Endothelial cell of umbilical vein (primary cell): ENCODE data around the genes GPRC5C, CD300LF, HID1 and MRPS7.

GRCh38 chr17:74431893-74432735 lies at the start of gene GPRC5C:
Gene GPRC5C, plus strand, starts transcription at chr17:74432088.
- PRO-cap, result no peak
CAGE:
- cytosol, long polyA minus RNA, result no peak
- cytosol, long polyA plus RNA, result no peak
- long polyA plus RNA, result no peak
- nucleus, long polyA minus RNA, result no peak
- nucleus, long polyA plus RNA, result no peak

DNA sequence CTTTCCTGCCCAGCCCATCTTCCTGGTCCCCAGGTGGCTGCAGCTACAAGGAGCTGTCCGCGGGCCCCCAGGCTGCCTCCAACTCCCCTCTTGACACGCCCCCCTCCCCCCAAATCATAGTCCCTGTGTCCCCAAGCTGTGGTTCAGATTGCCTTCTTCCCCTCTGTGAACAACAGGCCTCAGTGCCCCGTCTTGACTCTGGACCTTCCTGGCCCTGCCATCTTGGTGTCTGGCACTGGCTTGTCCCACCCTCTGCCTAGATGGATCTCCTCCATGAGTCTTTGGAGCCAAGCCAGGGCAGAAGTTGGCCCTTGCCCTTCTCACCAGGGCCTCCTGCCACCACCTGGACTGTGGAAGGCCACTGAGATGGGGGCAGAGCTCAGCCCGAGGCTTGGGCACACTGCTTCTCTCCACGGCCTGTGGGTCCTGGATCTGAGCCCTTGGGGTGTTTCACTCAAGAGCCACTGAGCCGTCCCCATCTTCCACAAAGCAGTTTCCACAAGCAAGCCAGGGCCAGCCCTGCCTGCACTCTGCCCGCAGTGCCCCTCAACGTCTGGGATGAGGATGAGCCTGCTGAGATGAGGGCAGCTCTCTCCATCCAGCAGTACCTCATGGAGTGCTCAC lies 16.8 kb upstream of the CD300A start:
- PRO-cap, result no peak
CAGE:
- cytosol, long polyA minus RNA, result no peak
- cytosol, long polyA plus RNA, result no peak
- long polyA plus RNA, result no peak
- nucleus, long polyA minus RNA, result no peak
- nucleus, long polyA plus RNA, result no peak

- PRO-cap, result no peak
CAGE:
- cytosol, long polyA minus RNA, result no peak
- cytosol, long polyA plus RNA, result no peak
- long polyA plus RNA, result no peak
- nucleus, long polyA minus RNA, result no peak
- nucleus, long polyA plus RNA, result no peak
These were observed 9.5 kb downstream of the CD300LB start for GRCh38 chr17:74521684-74522241.

DNA sequence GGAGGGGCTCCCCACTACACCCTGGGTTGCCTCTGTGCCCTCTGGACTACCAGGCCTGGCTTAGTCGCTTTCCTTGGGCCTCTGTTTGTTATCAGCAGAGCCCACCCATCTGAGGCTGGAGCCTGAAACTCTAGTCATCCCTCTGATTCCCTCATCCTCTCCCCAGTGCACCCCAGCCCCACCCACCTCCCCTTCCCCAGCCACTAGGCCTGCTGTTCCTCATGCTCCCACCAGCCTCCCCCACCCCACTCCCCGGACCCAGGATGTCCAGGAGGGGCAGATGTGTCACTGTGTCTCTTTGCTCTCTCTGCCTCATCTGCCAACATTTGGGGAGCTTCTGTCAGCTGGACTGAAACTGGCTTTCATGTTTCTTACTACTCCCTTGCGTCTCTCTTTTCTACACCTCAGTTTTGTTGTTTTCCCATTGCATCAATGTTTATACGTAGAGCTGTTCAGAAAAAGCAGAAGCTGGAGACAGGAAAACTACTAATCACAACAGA lies 17.9 kb upstream of the CD300E start:
- PRO-cap, result no peak
CAGE:
- cytosol, long polyA minus RNA, result no peak
- cytosol, long polyA plus RNA, result no peak
- long polyA plus RNA, result no peak
- nucleus, long polyA minus RNA, result no peak
- nucleus, long polyA plus RNA, result no peak

DNA sequence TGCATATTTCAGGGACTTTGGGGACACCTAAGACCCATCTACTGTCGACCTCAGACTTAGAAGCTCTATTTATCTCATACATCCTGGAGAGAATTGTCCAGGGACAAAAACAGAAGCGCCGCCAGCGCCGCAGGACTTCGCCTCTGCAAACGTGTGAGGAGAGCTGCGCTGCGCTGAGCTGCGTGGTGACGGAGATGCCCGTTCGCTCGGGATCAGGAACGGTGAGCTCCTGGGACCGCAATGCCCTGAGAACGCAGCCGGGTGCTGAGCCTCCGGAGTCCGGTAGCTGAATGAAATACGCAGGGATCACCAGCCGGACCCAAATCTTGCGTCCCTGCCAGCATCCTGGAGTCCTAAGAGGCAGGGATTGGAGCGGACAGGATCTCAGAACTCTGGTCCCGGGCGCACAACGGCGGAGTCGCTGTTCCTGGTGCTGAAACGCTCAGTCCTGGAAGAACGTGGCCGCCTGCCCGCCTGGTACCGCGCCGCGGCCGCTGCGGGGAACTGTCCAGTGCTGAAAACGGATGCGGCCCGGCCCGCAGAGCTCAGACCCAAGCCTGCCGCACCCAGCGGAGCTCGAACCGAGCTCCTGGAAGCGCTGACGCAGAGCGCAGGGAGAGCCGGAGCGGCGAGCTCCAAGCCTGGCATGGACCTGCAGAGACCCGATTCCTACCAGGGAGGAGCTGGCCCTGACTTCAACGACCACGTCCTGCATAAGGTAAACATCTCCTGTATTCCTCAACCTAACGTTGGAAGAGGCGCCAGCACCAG lies 41.6 kb downstream of the CD300LF start:
- PRO-cap, result no peak
CAGE:
- cytosol, long polyA minus RNA, result no peak
- cytosol, long polyA plus RNA, result no peak
- long polyA plus RNA, result no peak
- nucleus, long polyA minus RNA, result no peak
- nucleus, long polyA plus RNA, result no peak

DNA sequence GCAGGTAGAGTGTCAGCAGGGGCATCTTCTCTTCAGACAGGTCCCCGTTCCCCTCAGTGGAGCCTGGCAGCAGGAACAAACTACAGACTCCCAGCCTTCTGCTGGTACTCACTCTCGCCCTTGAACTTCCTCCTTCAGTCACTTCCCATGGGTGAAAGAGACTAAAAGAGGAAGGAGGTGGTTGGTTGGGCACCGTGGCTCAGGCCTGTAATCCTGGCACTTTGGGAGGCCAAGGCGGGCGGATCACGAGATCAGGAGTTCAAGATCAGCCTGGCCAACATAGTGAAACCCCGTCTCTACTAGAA lies at the start of gene CD300LF:
CD300LF (minus strand) TSS at position 82 of the 305 bp plus-strand sequence.
- PRO-cap, result no peak
CAGE:
- cytosol, long polyA minus RNA, result no peak
- cytosol, long polyA plus RNA, result no peak
- long polyA plus RNA, result no peak
- nucleus, long polyA minus RNA, result no peak
- nucleus, long polyA plus RNA, result no peak

DNA sequence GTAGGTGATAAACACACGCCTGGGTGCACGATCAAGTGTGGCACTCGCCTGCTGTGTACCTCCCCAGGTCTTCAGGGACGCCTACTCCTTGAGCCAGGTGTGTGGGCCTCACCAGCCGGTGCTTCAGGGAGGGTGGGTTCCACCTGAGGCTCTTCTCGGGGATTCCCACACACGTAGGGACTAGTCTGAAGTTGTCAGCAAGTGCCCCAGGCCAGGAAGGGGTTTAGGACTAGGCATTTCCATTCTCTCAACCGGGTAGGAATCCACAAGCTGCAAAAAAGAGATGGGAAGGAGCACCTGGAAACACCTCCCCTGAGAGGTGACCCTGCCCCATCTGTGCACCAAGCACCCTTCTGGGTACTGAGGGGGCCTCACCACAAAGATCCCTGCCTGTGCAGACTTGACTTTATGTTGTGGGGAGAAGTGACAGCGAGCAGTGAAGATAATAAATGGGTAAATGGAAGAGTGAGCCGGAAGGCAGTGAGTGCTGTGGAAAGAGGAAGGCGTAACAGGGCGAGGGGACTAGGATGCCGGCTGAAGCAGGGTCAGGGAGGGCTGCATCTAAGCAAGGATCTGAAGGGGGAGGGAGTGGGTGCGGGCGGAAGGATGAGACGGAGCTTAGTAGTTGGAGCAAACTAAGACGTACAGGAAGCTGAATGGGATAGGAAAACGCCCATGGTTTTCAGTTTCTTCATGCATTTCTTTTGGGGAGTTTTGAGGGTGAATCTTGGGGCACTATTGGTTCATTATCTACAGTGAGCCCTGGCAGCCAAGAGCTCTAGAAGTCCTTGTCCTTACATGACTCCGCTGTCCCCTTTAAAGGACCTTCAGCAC lies 10.0 kb downstream of the TMEM104 start:
- PRO-cap, result no peak
CAGE:
- cytosol, long polyA minus RNA, result no peak
- cytosol, long polyA plus RNA, result no peak
- long polyA plus RNA, result no peak
- nucleus, long polyA minus RNA, result no peak
- nucleus, long polyA plus RNA, result no peak

DNA sequence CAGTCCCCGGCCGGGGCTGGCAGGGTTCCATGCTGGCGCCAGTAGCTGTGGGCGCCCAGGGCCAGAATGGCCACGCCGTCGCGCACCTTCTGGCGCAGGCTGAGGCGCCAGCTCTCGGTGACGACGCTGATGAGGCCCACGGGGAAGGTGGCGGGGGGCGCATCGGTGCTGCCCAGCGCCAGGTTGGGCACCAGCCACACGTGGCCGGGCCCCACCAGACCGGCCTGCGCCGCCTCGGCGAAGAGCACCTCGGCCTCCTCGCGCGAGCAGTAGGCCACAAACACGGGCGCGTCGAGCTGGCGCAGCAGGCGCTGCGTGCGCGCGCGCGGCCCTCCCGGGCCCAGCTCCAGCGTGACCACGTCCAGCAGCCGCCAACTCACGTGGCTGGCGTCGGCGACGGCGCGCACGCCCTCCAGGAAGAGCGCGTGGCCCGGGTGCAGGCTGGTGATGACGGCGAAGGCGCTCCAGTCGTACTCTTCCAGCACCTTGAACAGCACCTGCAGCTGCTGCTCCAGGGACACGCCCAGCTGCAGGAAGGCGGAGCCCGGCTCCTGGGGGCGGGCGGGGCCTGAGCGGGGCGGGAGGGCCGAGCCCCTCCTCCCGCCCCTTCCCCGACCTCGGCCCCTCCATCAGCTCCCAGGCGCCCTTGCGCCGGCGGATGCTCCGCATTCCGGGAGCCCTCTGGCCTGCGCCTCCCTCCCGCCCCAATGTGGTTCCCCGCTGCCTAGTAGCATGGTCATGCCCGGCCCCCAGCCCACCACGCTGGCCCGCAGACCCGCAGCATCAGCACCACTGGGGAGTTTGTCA lies 7.4 kb downstream of the GRIN2C start:
- PRO-cap, result no peak
CAGE:
- cytosol, long polyA minus RNA, result no peak
- cytosol, long polyA plus RNA, result no peak
- long polyA plus RNA, result no peak
- nucleus, long polyA minus RNA, result no peak
- nucleus, long polyA plus RNA, result no peak

- PRO-cap, result no peak
CAGE:
- cytosol, long polyA minus RNA, result no peak
- cytosol, long polyA plus RNA, result no peak
- long polyA plus RNA, result no peak
- nucleus, long polyA minus RNA, result no peak
- nucleus, long polyA plus RNA, result no peak
These were observed 1.8 kb upstream of the GRIN2C start for GRCh38 chr17:74861169-74862100.

- PRO-cap, result no peak
CAGE:
- cytosol, long polyA minus RNA, result no peak
- cytosol, long polyA plus RNA, result no peak
- long polyA plus RNA, result no peak
- nucleus, long polyA minus RNA, result no peak
- nucleus, long polyA plus RNA, result no peak
These were observed 962 bp upstream of the FDXR start for GRCh38 chr17:74873852-74874060.

DNA sequence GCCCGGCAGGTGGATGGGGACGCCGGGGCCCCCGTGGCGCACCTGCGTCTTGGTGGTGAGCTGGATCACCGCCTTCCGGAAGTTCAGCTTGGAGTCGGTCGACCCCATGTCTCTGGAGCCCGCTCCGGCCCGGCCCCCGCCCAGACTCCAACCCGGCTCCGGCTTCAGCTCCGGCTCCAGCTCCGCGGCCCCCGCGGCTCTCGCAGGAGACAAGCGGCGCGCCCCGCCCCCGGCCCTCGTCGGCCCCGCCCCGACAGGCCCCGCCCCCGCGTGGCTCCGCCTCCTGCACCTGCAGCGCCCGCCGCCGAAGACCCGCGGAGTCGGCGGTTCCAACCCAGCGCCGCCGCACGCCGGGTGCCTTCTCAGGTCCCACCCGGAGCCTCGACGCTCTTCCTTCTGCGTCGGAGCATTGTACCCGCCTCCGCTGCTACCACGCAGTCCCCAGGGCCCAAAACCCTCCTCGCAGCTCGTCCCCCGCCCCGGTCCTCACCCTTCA lies at the start of gene HID1:
HID1 (minus strand) TSS at position 211 of the 496 bp plus-strand sequence.
- PRO-cap, result unidirectional peak, minus-strand start at position 202 of the sequence
CAGE:
- cytosol, long polyA minus RNA, result no peak
- cytosol, long polyA plus RNA, result start-site peak on the minus strand centred at position 169 of the sequence, 19 bp wide, 35 and 31 reads in 2 replicates
- long polyA plus RNA, result no peak
- nucleus, long polyA minus RNA, result start-site peak on the minus strand centred at position 180 of the sequence, 32 bp wide, 99 reads
- nucleus, long polyA plus RNA, result start-site peak on the minus strand centred at position 170 of the sequence, 33 bp wide, 25 and 259 reads in 2 replicates

DNA sequence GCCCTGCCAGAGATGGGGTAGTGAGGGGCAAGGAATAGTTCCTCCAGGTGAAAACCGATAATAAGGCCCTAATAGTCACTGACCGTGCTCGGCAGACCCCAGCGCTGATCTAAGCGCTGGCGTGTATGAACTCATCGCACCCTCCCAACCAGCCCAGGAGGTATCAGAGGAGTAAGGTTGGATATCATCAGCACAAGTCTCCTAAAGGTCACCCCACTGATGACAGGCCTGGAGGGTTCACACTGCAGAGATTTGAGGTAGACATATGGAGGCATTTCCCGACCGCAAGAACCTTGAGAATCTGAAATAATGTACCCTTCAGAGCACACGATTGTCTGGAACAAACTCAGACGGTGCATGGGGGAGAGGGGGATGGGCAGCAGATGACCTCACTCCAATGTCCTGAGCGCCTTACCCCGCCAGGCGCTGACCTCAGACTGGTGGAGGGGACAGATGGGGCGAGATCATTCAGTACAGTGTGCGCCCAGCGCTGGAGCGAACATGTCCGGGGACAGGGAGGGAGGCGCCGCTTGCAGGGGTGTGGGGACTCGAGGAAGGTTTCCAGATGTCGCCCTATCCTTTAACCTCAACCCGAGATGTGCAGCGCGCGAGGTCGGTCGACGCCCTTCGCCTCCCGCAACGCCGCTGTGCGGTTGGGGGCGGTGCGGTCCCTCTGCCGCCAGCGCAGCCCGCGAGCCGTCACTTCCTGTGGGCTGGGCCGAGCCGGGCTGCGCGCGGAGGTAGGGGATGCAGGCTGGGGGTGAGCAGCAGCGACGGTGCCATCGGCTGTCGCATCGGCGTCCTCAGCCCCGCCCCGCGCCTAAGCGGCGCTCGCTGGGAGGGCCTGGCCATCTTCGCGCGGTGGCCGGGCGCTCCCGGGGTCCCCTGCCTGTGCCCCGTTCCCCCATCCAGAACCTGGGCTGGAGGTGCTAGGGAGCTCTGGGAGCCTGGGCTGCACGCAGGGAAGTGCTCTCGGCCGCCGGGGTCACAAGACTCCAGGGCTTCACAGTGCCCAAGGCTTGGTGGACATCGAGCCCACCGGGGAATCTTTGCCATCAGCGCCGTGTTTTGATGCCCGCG lies 5.4 kb upstream of the CDR2L start:
- PRO-cap, result bidirectional peak, plus-strand start at position 435 of the sequence, minus-strand start at position 439 of the sequence; bidirectional peak, plus-strand start at position 752 of the sequence, minus-strand start at position 649 of the sequence
CAGE:
- cytosol, long polyA minus RNA, result no peak
- cytosol, long polyA plus RNA, result no peak
- long polyA plus RNA, result no peak
- nucleus, long polyA minus RNA, result no peak
- nucleus, long polyA plus RNA, result no peak

GRCh38 chr17:75209681-75210124 lies 4.2 kb downstream of the NUP85 start:
- PRO-cap, result no peak
CAGE:
- cytosol, long polyA minus RNA, result no peak
- cytosol, long polyA plus RNA, result no peak
- long polyA plus RNA, result no peak
- nucleus, long polyA minus RNA, result no peak
- nucleus, long polyA plus RNA, result no peak

GRCh38 chr17:75252358-75253327 lies 8.8 kb downstream of the GGA3 start:
- PRO-cap, result no peak
CAGE:
- cytosol, long polyA minus RNA, result no peak
- cytosol, long polyA plus RNA, result no peak
- long polyA plus RNA, result no peak
- nucleus, long polyA minus RNA, result no peak
- nucleus, long polyA plus RNA, result no peak

DNA sequence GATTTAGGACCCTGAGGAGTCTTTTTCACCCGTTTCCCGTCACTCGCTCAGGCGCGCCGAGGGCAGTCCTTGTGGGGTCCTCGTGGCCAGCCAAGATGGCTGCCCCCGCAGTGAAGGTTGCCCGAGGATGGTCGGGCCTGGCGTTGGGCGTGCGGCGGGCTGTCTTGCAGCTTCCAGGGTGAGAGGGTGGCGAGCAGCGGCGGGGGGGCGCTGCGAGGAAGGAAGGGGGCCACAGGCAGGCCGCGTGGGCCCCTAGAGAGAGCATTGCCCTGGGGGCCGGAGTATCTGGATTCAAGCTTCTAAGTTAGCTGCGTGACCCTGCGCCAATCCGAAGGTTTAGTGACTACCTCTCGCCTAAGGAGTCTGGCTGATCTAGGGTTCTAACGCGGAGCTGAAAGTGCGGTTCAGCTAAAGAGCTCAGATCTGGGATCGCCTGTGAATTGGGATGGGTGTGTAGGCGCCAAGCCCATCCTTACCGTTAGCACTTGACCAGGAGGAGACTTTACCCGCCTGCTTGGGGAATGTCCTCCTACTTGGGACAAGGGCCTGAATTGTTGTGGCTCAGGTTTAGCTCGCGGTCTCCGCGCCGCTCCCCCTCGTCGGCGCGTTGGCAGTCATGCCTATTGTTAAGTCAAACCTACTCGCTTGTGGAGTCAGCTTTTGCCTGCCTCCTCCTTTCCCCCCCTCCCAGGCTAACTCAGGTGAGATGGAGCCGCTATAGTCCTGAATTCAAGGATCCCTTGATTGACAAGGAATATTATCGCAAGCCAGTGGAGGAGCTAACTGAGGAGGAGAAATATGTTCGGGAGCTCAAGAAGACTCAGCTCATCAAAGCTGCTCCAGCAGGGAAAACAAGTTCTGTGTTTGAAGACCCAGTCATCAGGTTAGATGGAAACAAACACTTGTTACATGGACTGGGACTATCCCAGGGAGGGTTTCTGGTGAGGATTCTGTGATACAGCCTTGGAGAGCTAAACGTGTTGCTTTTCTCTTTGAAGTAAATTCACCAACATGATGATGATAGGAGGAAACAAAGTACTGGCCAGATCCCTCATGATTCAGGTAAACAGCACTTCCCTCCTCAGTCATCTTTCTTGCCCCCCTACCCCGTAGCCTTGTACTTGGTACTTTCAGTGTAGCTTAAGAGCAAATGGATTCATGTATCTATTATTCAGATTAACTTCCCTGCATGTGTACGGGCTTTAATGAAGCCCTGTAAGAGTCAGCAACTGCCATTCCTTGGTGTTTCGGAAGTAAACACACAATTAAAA lies at the start of gene MRPS7:
MRPS7 (plus strand) TSS at position 74 of the 1,271 bp plus-strand sequence.
- PRO-cap, result bidirectional peak, plus-strand start at position 101 of the sequence, minus-strand start outside the sequence; bidirectional peak, plus-strand start at position 346 of the sequence, minus-strand start at position 341 of the sequence; unidirectional peak, minus-strand start at position 504 of the sequence
CAGE:
- cytosol, long polyA minus RNA, result start-site peak on the plus strand centred at position 104 of the sequence, 79 bp wide, 1,764 reads
- cytosol, long polyA plus RNA, result start-site peak on the plus strand centred at position 109 of the sequence, 98 bp wide, 1,511 and 1,537 reads in 2 replicates
- long polyA plus RNA, result start-site peak on the plus strand centred at position 108 of the sequence, 99 bp wide, 1,673 and 1,703 reads in 2 replicates
- nucleus, long polyA minus RNA, result no peak
- nucleus, long polyA plus RNA, result start-site peak on the plus strand centred at position 109 of the sequence, 99 bp wide, 276 and 606 reads in 2 replicates

DNA sequence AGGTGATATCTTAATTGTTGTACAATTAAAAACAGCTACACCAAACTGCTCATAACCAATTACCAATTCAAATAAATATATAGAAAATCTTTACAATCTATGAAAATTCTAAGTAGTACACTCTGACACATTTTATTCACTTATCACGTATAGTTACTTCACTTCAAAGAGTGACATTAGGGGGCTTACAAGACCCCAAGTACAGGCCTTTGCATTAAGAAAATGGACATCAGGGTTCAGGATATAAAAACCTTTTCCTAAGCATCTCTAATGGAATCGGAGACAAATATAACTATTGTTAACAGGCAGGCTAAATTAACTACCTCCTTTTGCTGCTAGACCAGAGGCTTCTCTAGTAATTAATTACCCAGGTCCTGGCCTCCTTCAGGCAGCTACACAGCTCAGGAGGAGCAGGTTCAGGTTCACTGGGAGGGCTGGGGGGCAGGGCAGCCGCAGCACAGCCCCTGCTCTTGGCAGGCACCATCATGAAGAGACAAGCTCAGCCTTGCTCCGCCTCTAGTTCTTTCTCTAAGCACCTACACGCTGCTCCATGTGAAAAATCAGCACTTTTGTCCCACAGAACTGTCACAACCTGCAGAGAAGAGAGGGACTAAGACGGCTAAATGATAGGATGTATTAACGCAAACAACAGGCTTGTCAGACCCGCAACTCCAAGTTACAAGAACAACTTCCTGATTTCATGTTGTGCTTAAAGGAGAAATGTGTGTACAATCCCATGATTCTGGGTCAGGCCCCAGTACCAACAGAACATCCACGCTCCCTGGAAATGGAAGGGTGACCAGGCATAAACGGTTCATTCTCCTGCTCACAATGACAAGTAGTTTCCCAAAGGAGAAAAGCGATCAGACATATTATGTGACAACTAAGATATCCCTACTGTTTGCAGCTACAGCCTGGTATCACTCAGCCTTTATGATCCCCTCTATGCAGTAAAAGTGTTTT lies 53.4 kb downstream of the GRB2 start:
- PRO-cap, result no peak
CAGE:
- cytosol, long polyA minus RNA, result no peak
- cytosol, long polyA plus RNA, result no peak
- long polyA plus RNA, result no peak
- nucleus, long polyA minus RNA, result no peak
- nucleus, long polyA plus RNA, result no peak

- PRO-cap, result no peak
CAGE:
- cytosol, long polyA minus RNA, result no peak
- cytosol, long polyA plus RNA, result no peak
- long polyA plus RNA, result no peak
- nucleus, long polyA minus RNA, result no peak
- nucleus, long polyA plus RNA, result no peak
These were observed 33.2 kb downstream of the GRB2 start for GRCh38 chr17:75371924-75372980.

- PRO-cap, result no peak
CAGE:
- cytosol, long polyA minus RNA, result no peak
- cytosol, long polyA plus RNA, result no peak
- long polyA plus RNA, result no peak
- nucleus, long polyA minus RNA, result no peak
- nucleus, long polyA plus RNA, result no peak
These were observed 10.1 kb downstream of the GRB2 start for GRCh38 chr17:75395167-75395895.

DNA sequence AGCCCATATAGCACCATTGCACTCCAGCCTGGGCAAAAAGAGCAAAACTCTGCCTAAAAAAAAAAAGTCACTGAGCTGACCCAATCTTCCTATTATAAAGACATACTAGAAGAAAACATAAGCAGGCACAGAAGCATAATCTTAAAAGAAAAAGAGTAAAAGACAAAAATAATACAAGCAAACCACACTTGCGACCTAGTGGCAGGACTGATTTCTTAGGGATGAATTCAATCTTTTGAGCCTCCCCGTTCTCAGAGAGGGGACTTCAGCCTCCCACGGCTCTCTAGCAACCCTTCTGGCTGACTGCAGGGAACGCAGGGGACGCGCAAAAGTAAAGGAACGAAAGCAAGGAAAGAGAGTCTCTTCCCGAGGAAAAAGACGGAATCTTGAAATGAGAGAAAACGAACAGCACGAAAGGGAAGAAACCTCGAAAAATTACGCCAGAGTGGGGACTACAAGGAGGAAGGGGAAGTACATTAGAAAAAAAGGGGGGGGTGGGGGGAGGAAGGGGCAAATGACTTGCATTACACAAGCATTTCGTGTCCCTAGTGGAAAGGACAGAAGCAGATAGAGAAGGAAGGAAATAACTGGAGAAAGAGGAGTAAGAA lies 1.3 kb downstream of the GRB2 start:
- PRO-cap, result no peak
CAGE:
- cytosol, long polyA minus RNA, result no peak
- cytosol, long polyA plus RNA, result no peak
- long polyA plus RNA, result no peak
- nucleus, long polyA minus RNA, result no peak
- nucleus, long polyA plus RNA, result no peak

GRCh38 chr17:75477054-75477606 lies 20.7 kb downstream of the TMEM94 start:
- PRO-cap, result no peak
CAGE:
- cytosol, long polyA minus RNA, result no peak
- cytosol, long polyA plus RNA, result no peak
- long polyA plus RNA, result no peak
- nucleus, long polyA minus RNA, result no peak
- nucleus, long polyA plus RNA, result no peak